Brain (tissue), 1 donor: ENCODE data around the genes HAVCR2, FAM200C and SLU7.

GRCh38 chr5:157108860-157109589, at the start of gene HAVCR2:
HAVCR2 (minus strand) TSS chr5:157109044.
- RRBS = no CpG with 5 or more reads among the region's 6 CpGs

DNA sequence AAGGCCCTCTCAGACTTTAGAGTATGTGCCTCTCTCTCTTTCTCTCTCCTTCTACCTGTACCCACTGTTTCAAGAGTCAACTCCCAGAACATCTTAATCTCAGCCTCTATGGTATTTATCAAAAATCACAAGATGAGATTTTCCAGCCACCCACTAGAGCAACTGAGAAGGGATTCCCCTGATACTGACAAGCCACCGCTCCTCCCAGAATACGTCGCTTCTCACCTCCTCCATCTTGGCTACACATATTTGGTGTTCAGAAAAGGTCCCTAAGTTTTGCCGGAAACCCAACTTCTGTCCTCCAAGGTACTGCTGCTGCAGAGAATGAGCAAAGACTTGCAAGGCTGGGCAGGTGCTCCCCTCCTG, 6.1 kb downstream of the GARIN3 start:
- RRBS = no CpG with 5 or more reads among the region's 4 CpGs

- RRBS = no CpG with 5 or more reads among the region's 7 CpGs
These were observed 13.0 kb downstream of the ITK start for GRCh38 chr5:157193493-157194213.

GRCh38 chr5:157256471-157257133, 9.3 kb upstream of the CYFIP2 start:
- RRBS = no CpG with 5 or more reads among the region's 2 CpGs

DNA sequence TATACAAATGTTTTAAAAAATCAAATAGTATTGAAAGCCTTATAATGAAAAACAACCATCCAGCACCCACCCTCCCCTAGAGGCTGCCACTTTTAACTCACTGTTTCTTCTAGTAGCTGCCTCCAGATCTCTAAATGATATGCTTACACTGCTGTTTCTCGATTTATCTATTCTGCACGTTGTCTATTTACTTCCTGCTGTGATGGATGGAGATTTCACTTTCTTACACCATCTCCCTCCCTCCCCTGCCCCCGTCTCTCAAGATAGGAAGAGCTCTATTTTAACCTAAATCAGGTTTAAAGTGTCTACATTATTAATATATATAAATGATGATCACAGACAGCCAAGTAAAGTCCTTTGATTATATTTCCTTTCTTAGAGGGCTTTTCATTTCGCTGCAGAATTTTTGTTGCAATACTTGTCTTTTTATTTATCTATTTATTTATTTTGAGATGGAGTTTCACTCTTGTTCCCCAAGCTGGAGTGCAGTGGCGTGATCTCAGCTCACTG, 6.6 kb downstream of the CYFIP2 start:
- RRBS = no CpG with 5 or more reads among the region's 5 CpGs

- RRBS = no CpG with 5 or more reads among the region's 7 CpGs
These were observed 47.4 kb downstream of the ADAM19 start for GRCh38 chr5:157528195-157528572.

DNA sequence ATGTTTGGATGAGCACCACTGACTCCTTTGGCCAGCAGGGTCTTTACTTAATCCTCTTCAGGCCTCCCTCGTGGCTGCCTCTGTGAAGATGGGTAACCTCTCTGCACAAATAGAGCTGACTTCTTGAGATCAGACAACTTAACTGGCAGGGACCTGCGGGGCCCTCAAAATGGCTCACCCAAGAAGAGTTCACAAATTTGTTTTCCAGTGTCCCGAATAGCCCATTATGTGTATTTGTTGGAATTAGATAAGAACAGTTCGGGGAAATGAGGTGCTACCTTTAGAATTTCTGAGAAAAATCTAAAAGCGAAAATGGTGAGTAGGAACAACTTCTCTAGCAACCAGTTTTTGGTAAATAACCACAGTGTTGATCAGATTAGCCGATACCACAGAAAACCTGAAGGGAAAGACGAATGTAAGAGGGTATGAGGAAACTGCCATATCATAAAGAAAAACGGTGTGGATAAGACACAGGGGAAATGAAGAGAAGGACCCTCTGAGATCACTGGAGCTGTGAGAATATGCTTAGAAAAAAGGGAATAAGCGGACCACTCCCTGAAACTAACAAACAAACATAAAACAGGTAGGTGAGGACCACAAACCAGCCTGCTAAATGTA, 31.0 kb downstream of the ADAM19 start:
- RRBS = no CpG with 5 or more reads among the region's 9 CpGs

- RRBS = 65% methylated on average over 19 of the region's 84 CpGs
These were observed 18.9 kb downstream of the C5orf52 start for GRCh38 chr5:157689824-157691040.

DNA sequence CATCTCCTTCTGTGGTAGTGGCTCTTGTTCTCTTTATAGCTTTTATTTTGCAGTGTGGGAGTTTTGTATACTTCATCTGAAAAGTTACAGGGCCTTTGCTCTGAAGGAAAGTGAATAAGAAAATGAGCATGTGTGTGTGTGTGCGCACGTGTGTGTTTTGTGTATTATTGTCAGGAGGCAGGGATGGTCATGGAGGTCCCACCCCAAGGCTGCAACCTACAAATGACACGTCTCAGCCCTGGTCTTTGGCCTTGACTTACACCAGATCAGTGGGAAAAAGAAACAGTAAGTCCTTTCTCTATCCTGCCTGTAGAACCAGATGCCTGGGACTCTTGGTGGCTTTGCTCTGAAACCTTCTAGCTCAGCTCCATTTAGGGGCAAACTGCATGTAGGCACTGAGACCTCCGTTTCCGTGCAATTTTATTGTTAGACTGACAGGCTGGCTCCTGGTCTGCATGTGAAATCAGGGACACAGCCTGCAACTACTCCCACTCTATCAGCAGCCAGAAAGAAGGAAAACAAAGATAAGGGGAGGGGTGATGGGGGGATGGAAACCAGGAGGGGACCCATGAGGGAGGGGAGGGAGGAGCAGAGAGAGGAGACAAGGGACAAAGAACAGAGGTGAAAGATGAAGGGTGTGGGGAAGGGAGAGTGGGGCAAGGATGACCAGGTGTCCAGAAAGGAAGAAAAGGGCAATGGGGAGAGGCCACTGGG, 316.5 kb upstream of the CLINT1 start:
- RRBS = no CpG with 5 or more reads among the region's 5 CpGs

DNA sequence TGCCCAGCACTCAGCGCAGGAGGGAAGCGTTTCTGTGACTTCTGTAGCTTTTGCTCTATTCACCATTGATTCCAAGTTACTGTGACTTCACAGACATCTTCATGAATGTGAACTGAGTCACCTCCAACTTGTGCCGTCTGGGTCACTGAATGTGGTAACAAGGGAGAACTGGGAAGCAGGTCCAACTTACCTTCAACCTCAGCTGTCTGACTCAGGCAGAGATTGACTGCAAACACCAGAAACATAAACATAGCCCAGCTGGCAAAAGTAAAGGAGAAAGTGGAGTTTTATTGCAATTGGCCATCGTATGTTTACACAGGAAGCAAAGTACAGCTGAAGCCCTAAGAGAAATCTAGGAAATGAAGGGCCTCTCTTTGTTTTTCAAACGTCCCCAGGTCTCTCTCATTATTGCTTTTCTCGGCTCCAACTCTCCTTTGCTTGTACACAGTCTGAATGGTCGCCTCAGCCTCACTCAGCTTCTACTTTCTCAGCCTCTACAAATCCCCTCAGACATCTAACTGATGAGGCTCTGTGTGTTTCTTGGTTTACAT, 428.9 kb upstream of the CLINT1 start:
- RRBS = no CpG with 5 or more reads among the region's 7 CpGs

- RRBS = no CpG with 5 or more reads among the region's 8 CpGs
These were observed 539.3 kb downstream of the EBF1 start for GRCh38 chr5:158560322-158560880.

GRCh38 chr5:159083822-159084637, 15.7 kb downstream of the EBF1 start:
- RRBS = no CpG with 5 or more reads among the region's 4 CpGs

DNA sequence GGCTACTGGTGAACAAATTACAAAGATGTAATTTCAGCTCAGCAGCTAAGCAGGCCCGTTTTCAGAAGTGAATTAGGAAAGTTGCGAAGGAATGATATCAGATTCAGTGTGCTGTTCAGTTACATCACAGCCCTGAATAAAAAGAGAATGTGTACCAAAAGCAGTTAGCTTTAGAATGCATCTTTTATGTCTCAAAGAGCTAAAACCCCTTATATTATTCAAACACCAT, 9.4 kb downstream of the EBF1 start:
- RRBS = no CpG with 5 or more reads among the region's 2 CpGs

DNA sequence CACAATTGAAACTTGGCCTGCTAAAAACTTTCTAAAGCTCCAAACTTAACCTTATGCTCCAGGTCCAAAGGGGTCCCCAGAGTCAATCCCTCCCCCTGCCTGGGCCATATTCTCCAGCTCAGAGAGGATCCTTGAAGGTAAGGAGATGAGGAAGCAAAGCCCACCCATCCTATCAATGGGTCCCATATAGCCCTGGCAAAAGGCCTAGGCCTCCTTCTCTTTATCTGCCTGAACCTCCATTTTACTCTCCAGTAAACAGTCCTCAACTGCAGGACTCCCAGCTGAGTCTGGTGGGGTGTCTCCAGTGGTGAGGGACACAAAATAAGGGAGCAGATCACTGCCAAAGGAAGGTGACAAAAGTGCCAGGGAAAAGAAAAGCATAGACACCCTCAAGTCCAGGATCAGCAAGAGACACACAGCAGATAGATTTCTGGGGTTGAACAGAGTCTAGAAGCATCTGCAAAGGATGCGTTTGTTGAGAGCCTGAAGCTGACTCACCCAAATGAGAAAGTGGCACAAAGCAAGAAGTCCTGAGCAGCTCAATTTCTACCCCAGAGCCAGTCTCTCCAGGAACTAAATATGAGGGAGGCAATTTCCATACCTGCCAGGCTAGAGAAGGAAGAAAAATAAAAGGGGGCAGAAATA, 2.7 kb upstream of the EBF1 start:
- RRBS = no CpG with 5 or more reads among the region's 1 CpG

DNA sequence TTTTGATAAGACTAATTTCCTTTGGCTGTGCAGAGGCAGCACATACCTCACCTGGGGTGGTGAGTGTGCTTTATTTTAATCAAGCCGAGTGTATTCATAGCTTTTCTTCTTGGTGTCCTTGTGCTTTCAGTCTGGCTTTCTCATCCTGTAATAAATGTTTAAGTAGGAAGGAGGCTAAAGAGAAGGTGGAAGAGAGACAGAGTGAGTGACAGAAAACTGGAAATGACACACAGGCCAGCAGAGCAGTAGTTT, 3.1 kb upstream of the EBF1 start:
- RRBS = no CpG with 5 or more reads among the region's 1 CpG

DNA sequence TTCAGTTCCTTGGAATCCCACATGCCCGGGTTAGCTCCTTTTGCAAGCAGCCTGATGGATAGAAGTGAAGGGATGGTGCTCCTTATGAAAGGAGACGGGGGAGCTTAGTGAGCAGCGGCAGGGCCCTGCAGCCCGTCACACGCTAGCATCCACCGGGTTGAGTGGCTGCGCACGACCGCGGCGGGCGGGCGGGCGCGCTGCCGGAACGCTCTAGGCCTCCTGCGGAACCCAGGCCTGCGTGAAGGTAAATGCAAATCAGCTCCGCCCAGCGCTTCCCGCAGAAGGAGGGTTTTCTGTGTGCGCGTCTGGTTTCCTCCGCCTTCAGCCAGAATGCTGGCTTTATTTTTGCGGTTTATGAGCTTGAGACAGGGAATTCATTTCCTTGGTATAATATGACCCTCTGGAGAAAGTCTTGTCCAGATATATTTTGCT, 19.8 kb downstream of the IL12B start:
- RRBS = 12% methylated on average over 11 of the region's 26 CpGs

DNA sequence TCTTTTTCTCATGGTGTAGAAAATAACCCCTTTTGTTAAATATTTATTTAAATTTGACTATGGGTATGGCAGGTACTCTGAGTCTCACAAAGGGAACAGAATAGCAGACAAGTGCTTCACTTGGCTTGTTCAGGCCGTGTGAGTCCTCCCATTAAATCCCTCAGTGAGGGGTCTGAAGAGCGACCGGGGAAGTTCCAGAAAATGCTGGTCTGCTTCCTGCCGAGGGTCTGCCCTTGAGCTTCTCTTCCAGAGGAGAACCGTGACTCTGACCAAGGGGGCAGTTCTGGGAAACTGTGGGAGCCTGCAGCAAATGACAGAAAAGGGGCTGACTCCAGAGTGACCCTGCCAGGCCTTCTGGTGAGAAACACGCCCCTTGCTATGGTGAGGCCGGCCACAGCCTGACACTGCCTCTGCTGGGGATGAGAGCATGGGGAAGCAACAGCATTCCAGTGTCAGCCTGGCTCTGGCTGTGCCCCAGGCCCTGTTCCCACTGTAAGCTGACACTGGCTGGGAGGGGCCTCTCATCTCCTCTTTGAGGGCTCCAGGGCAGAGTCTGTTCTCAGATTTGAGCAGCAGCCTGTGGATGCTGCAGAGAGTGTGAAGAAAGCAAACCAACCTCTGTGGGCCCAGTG, 179.9 kb upstream of the IL12B start:
- RRBS = no CpG with 5 or more reads among the region's 7 CpGs

DNA sequence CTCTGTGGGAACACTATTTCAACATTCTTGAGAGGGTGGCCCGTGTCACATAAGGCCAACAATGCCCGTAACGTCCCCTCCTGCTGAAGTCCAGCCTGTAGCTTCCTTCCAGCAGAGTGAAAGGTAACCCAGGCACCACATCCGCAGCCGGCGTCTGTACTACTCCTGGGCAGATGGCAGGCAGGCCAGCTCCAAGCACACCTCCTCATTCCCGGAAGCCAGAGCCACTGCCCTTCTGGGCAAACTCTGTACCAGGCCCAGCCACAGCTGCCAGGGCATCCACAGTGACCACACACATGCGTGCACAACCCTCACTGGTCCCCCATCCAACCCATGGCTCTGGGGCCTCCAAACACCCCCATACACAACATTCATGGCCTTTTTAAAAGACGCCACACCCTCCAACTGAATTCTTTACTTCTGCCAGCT, 18.1 kb downstream of the CCNJL start:
- RRBS = 67% methylated on average over 3 of the region's 9 CpGs

GRCh38 chr5:160399665-160400503, at the start of gene FAM200C:
FAM200C (minus strand) TSS chr5:160400054.
- RRBS = 2% methylated on average over 6 of the region's 37 CpGs

- RRBS = 2% methylated on average over 7 of the region's 50 CpGs
These were observed at the start of gene SLU7 for GRCh38 chr5:160418403-160419362. SLU7 (minus strand) TSS chr5:160419081.